Peritoneum (tissue), 1 donor: ENCODE measurements around a stretch of chr6.

GRCh38 chr6:147203349-147204057 is 714 bp upstream of the STXBP5 start:
- PRO-cap = no peak

DNA sequence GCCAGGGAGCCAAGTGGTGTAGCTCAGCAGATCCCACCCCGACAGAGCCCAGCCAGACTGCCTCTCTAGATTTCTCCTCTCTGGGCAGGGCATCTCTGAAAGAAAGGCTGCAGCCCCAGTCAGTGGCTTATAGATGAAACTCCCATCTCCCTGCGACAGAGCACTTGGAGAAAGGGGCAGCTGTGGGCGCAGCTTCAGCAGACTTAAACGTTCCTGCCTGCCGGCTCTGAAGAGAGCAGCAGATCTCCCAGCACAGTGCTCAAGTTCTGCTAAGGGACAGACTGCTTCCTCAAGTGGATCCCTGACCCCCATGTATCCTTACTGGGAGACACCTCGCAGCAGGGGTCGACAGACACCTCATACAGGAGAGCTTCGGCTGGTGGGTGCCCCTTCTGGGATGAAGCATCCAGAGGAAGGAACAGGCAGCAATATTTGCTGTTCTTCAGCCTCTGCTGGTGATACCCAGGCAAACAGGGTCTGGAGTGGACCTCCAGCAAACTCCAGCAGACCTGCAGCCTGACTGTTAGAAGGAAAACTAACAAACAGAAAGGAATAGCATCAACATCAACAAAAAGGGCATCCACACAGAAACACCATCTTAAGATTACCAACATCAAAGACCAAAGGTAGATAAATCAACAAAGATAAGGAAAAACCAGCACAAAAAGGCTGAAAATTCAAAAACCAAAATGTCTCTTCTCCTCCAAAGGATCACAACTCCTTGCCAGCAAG is 47.4 kb downstream of the STXBP5 start:
- PRO-cap = no peak

DNA sequence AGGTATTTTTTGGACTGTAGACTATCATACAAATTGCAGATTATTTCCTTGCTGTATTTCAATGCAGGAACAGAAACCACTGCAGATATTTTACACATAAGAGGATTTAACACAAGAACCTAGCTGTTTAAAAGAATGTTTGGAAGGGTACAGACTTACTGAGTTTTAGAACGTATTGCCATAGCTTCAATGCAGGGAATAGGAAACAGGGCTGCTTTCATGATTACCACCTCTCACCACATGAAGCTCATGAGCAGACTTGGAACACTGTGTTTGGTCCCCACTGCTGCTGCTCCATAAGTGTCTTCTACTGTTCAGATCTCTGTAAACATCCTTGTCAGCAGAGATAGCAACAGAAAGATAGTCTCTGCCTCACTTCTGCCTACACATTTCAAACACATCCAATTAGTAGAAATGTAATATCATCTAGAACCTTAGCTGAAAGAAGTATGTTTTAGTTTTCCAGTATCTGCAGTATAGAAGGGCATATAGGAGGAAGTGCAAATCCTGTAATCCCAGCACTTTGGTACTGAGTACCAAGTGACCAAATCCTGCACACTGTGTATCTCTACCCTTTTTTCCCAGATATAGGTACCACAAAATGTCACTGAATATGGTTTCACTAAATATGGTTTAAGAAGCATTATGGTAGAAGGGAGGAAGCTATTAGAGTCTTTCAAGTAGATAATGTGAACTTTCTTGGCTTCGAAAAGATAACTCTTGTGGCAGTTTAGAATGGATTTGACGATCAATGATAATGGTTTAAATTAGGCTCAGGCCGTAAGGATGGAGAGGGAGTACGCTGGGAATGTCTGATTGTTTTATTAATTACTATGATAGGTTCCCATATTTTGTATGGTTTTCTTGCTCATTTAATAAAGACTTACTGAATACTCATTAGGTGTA is 52.0 kb downstream of the STXBP5 start:
- PRO-cap = no peak

- PRO-cap = no peak
Measured at GRCh38 chr6:147287782-147288882, 83.9 kb downstream of the STXBP5 start.

- PRO-cap = no peak
Measured at GRCh38 chr6:148471657-148472761, 129.4 kb downstream of the SASH1 start.

- PRO-cap = no peak
Measured at GRCh38 chr6:149065801-149066720, 251.5 kb upstream of the TAB2 start.

- PRO-cap = no peak
Measured at GRCh38 chr6:149139967-149141181, 177.1 kb upstream of the TAB2 start.

DNA sequence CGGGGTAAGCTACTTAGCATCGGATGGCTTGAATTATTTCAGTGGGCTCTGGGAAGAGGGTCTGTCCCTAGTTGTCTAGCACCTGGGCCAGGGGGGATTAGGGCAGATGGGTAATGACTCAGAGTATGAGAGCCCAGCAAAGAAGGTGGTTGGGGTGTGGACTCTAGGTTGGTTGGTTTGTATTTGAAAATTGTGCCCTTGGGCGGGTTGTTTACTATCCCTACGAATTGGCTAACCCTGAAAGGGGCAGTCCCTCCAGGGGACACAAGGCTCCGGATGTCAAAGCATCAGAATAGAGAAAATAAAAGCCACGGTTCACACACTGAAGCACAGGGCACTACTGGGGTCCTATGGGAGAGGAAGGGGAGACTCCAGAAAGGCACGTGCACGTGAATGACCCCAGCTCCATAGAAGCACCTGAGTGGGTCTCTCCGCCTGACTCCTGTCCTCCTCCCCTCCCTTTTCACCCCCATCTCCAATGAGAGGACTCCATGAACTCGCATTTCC is 148.4 kb upstream of the TAB2 start:
- PRO-cap = no peak

DNA sequence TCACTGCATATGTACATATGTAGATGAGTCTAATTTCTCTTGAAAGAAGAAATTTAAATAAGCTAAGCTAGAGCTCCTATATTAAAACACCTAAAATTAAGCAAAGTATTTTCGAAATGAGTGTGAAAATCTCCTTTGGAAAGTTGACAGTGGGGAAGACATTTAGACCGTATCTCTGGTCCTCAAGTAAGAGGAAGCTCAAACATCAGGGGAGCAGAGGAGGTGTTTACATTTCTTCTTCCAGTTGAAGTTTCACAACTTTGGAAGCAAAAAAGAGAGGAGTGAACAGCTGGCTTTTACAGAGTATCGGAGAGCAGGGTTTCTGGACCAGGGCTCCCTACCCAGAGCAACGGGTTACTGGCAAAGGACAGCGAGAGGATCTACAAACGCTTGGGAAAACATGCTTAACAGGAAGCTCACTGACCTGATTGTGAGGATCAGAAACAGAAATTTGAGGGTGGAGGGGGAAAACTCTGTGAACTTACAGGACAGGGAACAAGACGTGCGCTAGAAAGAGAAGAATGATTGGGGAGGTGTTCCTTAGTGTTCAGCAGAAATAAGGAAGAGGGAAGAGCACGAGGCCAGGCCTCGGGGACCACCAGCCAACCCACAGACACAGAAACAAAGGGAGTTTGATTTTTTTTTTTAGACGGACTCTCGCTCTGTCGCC is 85.8 kb upstream of the TAB2 start:
- PRO-cap = no peak

DNA sequence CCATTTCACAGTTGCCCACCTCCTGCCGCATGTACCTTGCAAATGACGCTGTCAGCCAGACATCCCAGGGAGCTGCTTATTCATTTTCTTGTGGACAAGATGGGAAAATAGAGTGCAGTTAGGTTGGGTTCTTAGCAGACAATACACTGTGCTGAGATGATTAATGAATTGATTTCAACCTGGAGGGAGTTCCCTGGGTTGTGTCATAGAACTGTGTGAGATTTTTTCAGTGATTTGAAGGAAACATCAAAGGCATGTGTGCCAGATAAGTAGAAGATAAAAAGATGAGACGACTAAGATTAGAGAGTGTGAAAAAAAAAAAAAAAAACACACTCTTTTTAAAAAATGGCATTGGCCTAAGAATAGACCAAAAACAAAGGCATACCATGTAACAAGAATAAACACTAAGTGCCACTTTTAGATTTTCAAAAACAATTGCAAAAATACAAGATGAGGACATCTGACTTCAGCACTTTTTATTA is 82.9 kb upstream of the TAB2 start:
- PRO-cap = no peak

GRCh38 chr6:149379184-149379554 is 20.9 kb upstream of the SUMO4 start:
- PRO-cap = no peak

- PRO-cap = no peak
Measured at GRCh38 chr6:149701572-149702398, 16.1 kb downstream of the LATS1 start.

DNA sequence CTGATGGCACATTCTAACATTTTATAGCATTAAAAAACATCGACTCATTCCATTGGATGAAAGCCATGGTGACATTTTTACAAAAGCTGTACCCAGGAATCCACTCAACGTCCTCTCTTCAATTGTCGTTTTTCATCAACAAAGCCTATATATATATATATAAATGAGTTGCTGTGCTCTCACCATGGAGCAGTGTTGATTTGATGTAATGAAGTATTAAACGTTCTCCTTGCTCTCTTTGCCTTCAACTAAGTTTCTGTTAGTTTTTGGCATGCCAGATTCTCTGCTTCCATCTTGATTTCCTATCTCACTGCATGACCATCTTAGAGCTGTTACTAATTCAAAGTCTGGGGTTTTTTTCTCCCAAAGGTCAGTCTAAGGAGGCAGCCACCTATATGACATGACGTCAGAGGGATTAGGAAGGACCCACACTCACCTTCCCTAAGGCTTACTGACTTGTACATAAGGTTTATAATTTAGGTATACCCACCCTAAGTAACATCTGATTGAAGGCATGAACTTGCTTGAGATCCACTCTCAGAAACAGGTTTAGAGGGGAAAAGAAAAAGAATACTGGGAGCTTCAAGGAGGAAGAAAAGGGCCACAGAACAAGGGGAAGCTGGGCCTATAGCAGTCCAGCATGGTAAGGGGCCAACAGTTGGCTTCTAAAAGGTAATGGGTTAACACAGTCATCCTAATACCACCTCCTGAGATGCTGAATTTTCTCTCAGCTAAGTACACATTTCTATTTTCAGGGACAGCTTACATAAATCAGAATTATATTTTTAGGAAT is 44.4 kb downstream of the LRP11 start:
- PRO-cap = no peak

- PRO-cap = no peak
Measured at GRCh38 chr6:149840560-149841031, 23.6 kb downstream of the LRP11 start.

GRCh38 chr6:150117841-150118125 is 25.1 kb upstream of the PPP1R14C start:
- PRO-cap = no peak

DNA sequence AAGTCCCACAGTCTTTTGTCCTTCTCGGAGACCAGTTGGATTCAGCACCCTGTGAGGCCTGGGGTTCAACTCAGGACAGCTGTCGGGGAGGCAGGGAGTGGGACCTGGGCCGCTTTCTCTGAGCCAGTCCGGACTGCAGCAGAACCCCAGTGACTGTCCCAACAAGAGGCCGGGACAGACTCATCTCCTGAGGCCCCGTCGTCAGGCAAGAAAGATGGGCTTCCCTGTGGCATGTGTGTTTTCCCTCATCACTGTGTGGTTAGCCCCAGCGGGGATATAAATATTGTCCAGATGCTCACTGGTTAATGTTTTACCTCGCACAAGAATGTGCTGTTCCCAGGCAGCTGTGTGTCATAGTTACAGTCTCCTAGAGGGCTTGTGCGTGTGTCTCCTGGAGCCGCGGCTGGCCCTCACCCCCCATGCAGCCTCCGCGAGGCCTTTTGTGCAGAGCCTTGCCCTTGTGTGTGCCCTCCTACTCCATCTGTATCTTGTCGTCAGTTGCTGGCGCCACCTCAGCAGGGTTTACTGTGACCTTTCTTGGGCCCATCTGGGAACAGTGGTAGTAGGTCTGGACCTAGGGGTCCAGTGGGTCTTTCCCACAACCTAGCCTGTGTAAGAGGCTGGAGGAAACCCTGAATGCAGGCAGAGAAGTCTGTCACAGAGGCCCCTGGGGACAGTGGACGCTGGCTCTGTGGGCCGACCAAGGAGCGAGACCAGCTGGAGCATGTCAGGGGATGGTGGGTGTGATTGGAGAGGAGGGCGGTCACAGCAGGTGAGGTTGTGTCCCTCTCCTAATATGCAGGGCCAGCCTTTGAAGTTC is 35.0 kb downstream of the PPP1R14C start:
- PRO-cap = no peak

DNA sequence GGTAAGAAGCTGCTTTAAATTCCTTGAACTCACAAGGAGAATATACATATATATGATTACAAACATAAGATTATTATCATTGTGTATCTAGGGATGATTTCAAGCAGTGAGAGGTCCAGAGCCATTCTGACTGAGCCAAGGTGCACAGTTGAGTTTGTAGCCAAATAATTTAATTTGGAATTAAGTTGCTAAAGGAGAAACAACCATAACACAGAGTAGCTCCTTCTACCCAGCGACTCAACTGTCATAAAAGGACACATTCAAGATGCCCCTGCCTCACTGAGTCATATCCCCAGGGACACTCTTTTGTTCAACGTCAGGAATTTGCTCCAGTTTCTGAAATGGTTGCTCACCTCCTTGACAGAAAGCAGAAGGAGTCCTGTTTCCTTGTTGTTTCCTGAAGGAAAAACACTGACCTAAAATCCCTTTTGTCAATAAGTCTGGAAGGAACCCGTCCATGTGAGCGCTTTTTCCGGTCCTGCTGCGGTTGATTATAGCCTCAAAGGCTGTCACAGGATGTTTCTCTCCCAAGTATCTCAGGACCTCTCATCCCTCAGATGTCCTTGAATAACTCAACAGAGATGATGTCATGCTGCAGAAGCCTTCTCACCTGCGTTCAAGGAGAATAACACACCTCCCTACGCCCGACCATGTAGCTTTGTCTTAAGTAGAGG is 113.7 kb upstream of the PLEKHG1 start:
- PRO-cap = no peak

GRCh38 chr6:150665930-150666784 is 66.5 kb downstream of the PLEKHG1 start:
- PRO-cap = no peak

DNA sequence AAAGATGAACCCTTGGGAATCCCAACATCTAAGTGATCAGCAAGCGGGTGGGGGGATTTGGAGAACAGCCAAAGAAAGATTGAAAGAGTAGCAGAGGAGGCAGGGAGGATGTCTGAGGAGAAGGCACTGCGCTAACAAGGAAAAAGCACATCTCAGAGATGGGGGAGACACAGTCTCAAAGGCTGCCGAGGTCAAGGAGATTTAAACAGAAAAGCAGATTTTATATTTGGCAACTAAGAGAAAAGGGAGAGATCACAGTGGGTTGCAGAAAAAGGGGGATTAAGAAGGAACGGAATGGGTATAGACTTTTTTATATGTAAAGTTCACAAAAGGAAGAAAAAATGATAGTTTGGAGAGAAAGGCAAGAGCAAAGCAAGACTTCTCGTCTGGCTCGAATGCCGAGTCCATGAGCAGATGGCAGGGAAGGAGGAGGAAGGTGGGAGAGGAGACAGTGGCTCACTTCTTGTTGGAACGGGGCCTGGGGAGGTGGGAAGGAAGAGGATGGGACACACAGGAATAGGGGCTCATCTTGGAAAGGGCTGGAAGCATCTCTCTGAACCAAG is 53.1 kb upstream of the MTHFD1L start:
- PRO-cap = no peak

- PRO-cap = no peak
Measured at GRCh38 chr6:150987396-150988030, 122.0 kb downstream of the MTHFD1L start.